ENCODE measurements around the genes ZBTB2 and CCDC170.

DNA sequence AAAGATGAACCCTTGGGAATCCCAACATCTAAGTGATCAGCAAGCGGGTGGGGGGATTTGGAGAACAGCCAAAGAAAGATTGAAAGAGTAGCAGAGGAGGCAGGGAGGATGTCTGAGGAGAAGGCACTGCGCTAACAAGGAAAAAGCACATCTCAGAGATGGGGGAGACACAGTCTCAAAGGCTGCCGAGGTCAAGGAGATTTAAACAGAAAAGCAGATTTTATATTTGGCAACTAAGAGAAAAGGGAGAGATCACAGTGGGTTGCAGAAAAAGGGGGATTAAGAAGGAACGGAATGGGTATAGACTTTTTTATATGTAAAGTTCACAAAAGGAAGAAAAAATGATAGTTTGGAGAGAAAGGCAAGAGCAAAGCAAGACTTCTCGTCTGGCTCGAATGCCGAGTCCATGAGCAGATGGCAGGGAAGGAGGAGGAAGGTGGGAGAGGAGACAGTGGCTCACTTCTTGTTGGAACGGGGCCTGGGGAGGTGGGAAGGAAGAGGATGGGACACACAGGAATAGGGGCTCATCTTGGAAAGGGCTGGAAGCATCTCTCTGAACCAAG, 53.1 kb upstream of the MTHFD1L start:
- PRO-cap: no peak

GRCh38 chr6:151005969-151006801, 140.7 kb downstream of the MTHFD1L start:
- PRO-cap: no peak

GRCh38 chr6:151292943-151293534, 53.3 kb downstream of the AKAP12 start:
- PRO-cap: no peak

GRCh38 chr6:151366524-151366950, 24.8 kb downstream of the ZBTB2 start:
- PRO-cap: no peak

- PRO-cap: no peak
Measured at GRCh38 chr6:151391179-151391398, 270 bp downstream of the ZBTB2 start.

DNA sequence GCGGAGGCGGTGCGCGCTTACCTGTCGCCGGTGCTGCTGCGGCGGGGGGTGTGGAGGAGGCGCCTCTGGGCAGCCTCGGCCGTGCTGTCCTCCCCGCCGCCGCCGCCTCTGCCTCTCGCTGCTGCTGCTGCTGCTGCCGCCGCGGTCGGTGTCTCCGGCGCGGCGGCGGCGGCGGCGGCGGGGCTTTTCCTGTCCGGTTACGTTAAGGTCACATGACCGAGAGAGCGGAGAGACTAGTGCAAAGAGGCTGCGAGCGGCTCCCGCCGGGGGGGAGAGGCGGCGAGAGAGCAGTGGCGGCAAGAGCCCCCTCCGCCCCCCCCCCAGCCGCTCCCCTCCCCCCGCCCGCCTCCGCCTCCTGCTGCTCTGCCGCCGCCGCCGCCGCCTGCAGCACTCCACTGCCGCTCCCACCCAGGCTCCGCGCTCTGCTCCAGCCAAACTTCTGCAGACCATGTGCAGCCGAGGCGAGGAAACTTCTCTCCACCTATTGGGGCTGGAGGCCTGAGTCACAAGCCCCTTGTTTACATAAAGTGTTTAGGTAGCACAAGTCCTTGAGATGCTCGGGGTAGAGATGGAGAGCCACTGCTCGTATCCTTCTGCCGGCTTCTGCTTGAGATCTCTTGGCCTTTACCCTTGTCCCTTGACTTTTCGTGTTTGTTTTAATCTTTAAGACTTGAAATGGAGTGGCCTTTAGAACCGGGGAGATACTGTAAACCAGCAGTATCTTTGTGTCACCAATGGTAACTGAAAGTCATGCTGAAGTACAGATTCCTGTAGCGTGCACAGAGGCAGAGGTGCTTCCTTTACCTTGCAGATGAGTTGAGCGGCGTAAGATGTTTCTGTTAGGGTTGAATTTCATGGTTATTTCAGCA, at the start of gene ZBTB2:
TSS of gene ZBTB2 (minus strand) at position 161 of the 869 bp plus-strand sequence.
- PRO-cap: bidirectional peak, plus-strand start at position 219 of the sequence, minus-strand start at position 397 of the sequence

GRCh38 chr6:151453148-151453447, 832 bp downstream of the ARMT1 start:
- PRO-cap: no peak

DNA sequence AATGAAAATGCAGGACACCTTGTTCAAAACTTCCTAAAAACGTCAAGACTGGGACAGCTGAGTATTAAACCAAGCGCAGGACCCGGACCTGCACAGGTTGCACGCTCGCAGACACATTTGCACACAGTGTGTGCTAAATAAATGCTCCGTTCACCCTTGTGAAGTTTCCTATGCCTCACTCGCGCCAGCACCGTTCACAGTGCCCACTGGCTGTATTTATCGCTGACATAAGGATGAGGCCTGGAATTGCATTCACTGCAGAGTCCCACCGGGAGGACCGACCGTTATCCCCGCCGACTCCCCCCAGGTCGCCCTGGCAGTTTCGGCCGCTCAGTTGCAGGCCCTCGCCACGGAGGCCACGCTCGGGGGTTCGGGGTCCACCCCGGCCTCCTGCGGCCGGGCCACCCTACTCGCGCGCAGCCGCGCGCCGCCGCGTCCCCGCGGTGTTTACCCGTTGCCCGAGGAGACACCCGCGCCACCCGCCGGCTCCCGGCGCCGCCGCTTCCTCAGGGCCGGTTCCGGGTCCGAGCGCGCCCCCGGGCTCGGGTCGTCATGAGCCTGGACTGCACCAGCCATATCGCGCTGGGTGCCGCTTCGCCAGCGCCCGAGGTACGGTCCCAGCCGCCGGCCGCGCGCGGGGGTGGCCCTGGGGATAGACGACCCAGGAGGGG, at the start of gene CCDC170:
TSS of gene CCDC170 (plus strand) at position 441 of the 671 bp plus-strand sequence.
- PRO-cap: bidirectional peak, plus-strand start at position 600 of the sequence, minus-strand start at position 429 of the sequence

DNA sequence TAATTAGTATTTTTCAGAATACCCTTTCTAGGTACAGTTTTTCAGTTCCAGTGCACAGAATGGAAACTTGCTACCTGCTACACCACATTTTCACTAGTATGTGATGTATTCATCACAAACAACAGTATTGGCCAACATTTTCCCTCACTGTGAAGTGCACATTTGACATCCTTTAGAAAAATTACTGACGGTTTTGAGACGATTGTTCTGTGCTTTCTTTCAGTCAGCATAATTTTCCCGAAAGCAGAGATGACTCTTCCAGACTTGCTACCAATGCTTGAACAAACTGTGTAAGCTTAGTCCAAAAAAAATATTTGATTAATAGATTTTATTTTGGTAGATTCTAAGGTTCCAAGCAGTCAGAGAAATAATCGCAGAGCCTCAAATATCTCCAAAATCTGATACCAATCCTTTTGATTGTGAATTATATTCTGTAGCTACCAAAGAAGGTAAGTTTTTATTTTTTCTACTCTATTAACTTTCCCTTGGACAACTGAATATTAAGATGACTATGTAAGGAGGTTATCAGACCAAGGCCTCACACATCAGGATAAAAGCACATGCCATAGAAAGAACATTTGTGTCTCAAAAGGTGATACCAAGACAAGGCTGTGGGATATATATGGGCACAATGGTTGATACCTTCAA, 151.0 kb upstream of the ESR1 start:
- PRO-cap: no peak

- PRO-cap: no peak
Measured at GRCh38 chr6:151657906-151658232, 149.6 kb upstream of the ESR1 start.

GRCh38 chr6:151805281-151805897, 2.1 kb upstream of the ESR1 start:
- PRO-cap: no peak

DNA sequence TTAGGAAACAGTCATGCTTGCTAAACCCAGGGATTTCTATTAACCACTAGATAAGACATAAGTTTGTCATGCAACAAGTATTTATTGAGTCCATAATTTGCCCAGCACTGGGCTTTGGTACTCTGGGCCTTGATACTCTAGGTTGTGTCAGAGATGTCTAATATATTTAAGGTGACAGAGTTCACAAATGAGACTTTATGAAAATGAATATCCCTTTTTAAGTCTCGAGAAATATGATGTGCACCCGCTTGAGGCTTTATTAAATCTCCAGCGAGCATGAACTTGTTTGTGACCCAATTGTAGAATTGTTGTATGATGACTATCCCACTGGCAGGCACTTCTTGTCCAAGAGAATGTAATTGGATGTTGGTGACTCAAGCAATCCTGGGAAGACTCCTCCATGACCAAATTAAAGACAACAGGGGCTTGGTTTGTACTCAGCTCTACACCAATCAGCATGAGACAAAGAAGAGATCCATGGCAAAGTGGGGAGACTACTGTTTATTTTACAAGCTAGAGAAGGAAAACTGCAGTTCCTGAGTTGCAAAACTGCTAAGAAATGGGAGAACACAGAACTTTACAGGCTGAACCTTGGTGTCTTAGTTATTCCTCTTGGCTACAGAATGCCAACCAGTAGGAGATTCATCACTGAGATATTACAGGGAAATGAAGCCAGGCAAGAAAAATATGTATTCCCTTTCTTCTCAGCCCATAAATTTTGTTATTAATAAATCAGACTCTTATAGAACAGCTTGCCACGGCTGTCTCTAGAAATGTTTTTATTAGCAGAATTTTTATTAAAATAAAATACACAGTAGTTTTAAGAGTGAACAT, 109.4 kb downstream of the ESR1 start:
- PRO-cap: no peak

DNA sequence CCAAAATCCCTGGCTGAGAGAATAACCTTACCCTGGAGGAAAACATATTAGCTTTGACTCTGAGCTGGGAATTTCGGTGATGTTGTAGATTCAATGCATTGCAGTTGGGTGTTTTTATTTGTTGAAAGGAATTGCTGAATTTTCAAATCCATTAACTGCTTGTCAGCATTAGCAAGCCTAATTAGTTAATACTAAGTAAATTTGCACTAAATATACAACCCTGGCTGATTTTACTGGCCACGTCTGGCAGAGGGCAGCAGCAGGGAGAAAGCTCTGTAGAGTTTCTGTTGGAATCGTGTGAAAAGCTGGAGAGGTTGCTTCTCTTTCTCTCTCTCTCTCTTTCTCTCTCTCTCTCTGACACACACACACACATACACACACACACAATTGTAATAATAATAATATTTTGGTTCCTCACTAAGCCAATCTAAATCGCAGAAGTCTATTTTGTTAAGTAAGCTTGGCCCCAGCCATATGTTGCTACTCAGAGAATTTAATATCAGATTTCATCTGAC, 289.4 kb downstream of the ESR1 start:
- PRO-cap: no peak

DNA sequence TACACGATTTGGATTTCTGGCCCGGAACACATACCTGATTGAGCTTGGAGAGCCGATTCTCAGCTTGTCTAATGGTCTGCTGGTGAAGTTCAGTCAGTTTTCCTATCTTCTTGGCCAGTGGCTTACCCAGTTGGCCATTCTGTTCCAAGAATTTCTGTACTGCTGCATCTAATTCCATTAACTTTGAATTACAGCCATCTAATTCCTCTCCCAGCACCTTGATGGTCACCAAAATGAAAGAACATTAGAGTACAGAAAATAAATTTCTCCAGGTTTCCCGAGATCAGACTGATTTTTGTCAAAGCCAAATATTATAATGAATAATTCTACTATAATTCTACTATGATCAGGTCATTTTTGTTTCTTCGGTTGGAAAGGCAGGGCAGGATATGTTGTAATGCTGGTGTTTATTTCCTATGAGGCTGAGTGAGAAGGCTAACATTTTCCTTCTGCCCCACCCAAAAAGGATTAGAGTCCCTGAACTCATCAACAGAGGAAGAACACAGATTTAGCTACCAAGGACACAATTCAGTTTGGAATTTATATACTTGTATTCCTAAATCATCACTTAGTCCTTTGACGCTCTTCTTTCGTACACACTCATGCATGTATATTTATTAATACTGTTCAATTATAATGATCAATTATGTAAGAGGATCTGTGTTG, 319.0 kb downstream of the SYNE1 start:
- PRO-cap: no peak

GRCh38 chr6:152325212-152325411, 312.1 kb downstream of the SYNE1 start:
- PRO-cap: no peak

DNA sequence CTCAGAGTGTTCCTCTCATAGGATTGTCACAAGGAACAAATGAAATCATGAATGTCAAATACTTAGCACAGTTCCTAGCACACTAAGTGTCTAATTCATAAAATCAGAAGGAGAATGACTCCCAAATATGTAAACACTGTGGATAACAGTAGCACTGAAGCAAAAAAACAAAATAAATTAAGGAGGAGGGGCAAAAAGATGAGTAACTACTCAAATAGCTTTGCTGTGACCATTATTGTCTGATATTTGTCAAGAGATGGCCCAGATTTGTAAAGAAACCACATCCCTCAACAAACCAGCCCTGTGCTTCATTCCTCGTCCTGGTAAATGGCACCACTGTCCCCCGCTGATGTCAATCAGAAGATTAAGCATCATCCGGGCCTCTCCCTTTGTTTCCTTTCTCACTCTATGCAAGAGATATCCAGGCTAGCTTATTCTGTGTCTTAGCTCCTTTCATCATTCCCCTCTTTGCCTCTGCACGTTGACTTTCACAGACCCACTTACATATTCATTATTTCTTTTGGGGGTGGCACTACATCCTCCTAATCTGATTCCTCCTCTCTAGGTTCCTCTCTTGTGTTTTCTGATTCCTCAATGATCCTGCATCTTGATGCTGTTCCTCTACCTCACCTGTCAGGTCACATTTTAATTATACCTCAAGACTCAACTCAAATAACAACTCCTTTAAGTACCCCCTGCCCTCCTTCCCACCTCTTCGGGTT, 259.0 kb downstream of the SYNE1 start:
- PRO-cap: no peak

GRCh38 chr6:152471477-152471828, 165.7 kb downstream of the SYNE1 start:
- PRO-cap: no peak

GRCh38 chr6:152565920-152566305, 71.2 kb downstream of the SYNE1 start:
- PRO-cap: no peak

GRCh38 chr6:152698527-152699040, 887 bp downstream of the MYCT1 start:
- PRO-cap: no peak

DNA sequence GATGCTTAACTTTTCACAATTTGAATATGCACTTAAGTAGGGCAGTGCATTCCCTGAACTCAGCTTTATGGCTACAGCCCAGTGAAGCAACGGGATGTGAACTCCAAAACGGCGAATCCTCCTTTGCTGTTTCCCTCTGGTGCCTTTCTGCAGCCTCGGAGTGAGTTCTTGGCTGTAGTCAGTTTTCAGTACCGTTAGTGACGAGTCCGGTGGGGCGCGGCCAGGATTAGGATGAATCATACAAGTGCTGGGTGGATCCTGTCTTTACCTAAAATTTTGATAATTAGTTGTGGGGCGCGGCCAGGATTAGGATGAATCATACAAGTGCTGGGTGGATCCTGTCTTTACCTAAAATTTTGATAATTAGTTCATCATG, 1.2 kb upstream of the FBXO5 start:
- PRO-cap: unidirectional peak, minus-strand start at position 170 of the sequence

Data from bile duct (tissue), 1 donor.